Cardiac atrium fibroblast (primary cell): ENCODE measurements around a stretch of chr16.

- RAMPAGE, long total RNA, result no peak
These were observed 45.4 kb upstream of the ZFHX3 start for GRCh38 chr16:73093418-73093735.

- RAMPAGE, long total RNA, result no peak
These were observed 144.6 kb upstream of the ZFHX3 start for GRCh38 chr16:73192317-73193069.

- RAMPAGE, long total RNA, result no peak
These were observed 477.5 kb upstream of the ZFHX3 start for GRCh38 chr16:73525531-73525794.

DNA sequence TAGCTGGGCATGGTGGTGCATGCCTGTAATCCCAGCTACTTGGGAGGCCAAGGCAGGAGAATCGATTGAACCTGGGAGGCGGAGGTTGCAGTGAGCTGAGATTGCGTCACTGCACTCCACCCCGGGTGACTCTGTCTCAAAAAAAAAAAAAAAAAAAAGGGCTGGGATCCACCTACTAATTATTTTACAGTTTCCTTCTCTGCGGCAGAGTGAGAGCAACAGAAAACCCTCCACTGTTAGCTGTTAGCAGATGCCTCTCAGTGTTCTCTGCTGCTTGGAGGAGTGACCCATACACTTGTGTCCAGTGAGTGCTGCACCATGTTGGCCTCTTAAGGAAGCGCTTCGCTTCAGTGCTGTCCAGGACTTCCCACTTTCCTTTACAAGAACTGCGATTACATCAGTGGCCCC is 18.3 kb upstream of the CLEC18B start:
- RAMPAGE, long total RNA, result no peak

GRCh38 chr16:74479972-74480638 is 58.8 kb upstream of the CLEC18B start:
- RAMPAGE, long total RNA, result no peak

DNA sequence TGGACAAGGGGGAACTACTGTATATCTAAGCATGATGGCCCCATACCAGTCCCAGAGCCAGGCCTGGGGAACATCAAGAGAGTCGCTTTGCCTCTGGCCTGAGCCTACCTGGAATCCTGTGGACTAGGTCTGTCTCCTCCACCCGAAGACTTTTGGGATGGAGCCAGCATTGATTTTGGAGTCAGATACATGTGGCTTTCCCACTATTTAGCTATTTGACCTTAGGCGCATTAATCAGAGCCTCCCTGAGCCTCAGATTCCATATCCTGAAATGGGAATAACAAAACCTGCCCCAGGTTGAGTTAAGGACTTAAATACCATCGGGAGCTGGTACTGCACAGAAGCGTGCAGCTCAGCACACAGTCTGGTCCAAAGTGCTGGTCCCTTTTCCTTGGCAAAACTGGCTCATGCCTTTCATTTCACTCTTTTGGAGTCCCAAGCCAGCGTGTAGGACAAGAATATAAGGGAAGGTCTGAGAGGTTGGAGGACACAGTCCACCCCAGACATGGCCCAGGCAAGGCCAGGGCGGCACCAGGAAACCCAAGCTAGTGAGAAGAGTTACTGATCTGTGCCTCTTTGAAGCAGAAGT is 1.1 kb downstream of the FA2H start:
- RAMPAGE, long total RNA, result no peak

GRCh38 chr16:74887942-74888585 is 96.9 kb downstream of the WDR59 start:
- RAMPAGE, long total RNA, result no peak

DNA sequence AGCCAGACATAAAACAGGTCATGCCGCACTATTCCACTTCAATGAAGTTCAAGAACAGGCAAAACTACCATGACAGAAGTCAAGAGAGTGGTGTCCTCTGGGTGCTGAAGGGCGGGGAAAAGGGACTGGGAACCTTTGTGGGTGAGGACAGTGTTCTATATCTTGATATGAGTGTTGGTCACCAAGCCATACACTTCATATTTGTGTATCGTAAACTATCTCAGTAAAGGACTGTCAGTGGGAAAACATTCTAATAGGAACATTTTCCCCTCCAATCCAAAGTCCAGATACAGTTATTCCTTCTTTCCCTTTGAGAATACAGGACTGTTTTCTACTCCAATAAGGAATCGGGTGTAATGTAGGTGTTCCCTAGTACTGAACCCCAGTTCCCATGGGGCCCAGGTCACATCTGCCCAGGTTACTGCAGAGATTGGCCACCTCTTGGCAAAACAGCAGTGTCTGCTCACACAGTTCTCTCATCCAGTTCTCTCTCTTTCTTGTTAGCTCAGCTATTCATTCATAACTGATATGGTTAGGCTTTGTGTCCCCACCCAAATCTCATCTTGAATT is 78.1 kb downstream of the WDR59 start:
- RAMPAGE, long total RNA, result no peak

- RAMPAGE, long total RNA, result no peak
These were observed 69.0 kb downstream of the WDR59 start for GRCh38 chr16:74915784-74916431.

DNA sequence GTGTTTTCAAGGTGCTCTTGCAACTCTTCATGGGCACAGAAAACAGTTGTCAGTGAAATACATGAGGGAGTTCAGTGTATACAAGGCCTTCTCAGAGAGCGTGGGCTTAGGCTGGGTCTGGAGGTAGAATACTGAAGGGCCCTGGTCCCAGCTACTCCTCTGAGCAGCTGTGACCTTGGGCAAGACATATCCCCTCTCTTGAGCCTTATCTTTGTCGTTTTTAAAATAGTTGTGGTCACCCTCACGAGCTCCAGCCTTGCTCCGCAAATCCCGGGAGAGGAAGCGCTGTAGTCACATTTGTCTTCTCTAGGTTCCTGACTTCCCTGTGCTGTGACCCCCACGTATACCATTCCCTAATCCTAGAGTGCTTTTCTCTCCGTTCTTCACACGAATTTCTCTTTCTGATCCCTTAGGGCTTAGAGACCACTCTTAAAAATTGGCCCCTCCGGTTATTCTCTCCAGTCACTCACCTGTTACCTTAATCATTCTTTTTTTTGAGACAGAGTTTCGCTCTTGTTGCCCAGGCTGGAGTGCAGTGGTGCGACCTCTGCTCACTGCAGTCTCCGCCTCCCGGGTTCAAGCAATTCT is 3.7 kb downstream of the ZNRF1 start:
- RAMPAGE, long total RNA, result no peak

DNA sequence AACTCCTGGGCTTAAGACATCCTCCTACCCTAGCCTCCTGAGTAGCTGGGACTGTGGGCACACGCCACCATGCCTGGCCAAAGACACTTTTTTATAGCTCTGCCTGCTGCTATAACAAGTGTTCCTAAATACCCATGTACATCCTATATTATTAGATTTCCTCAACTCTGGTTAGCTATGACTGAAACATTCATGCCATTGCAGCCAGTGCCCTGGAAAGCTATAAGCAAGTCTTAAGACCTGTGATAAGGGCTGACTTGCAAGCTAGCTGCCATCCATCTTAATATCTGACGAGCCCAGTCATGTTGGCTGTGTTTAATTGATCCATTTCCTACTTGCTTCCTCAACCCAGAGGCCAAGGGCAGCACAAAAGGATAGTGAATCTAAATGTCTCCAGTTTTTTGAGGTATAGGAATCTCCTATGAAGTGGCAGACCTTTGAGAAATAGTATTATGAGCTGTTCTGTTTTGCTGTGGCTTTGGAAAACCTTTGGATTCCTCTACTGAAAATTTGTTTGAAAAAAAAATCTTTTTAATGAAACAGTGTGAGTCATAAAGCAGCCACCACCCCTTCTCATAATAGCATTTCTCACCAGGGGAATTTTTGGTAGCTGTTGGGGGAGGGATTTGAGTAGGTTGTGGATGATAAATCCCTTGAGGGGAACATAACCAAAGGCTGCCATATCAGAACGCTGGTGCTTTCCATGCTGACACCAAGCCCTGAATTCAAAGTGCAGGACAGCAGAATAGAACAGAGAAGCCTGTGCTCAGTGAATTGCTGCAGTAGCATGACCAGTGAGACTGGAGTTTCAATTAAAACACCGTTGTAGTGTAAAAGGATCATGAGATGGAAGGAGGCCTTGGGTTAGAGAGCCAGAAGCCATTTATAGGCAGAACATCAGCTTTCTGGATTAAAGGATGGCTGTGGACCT is 12.9 kb downstream of the ZNRF1 start:
- RAMPAGE, long total RNA, result no peak

- RAMPAGE, long total RNA, result no peak
These were observed 51.0 kb downstream of the LDHD start for GRCh38 chr16:75065472-75066076.

DNA sequence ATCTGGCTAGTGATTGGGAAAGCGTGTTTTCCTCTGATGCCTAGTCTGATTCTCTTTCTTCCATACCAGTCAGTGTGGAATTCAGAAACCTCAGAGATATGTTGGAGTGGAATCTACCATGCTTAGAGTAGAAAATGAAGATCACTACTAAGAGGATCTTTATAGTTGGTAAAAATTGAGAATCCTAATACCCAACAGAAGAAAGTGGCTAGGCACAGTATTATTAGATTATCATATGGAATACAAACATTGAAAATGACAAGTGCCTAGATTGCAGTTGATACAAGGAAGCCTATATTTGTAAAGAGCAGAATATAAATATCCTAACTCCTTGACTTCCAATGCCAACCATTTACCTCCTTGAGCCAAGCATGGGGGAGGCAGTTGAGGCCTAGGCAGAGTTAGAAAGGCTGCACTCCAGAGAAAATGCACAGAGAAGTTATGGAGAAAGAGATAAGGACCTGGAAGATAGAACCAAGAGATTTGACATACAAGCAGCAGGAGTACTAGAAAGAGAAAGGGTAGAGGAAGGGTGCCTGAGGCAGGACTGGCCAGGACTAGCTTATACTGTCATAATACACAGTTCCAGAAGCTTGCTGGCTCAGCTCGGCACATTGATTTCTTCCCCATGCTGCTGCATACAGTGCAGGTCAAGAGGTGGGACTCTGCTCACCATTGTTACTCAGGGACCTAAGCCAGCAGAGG is 33.1 kb downstream of the LDHD start:
- RAMPAGE, long total RNA, result no peak

- RAMPAGE, long total RNA, result no peak
These were observed 21.7 kb downstream of the ZFP1 start for GRCh38 chr16:75169921-75170497.

DNA sequence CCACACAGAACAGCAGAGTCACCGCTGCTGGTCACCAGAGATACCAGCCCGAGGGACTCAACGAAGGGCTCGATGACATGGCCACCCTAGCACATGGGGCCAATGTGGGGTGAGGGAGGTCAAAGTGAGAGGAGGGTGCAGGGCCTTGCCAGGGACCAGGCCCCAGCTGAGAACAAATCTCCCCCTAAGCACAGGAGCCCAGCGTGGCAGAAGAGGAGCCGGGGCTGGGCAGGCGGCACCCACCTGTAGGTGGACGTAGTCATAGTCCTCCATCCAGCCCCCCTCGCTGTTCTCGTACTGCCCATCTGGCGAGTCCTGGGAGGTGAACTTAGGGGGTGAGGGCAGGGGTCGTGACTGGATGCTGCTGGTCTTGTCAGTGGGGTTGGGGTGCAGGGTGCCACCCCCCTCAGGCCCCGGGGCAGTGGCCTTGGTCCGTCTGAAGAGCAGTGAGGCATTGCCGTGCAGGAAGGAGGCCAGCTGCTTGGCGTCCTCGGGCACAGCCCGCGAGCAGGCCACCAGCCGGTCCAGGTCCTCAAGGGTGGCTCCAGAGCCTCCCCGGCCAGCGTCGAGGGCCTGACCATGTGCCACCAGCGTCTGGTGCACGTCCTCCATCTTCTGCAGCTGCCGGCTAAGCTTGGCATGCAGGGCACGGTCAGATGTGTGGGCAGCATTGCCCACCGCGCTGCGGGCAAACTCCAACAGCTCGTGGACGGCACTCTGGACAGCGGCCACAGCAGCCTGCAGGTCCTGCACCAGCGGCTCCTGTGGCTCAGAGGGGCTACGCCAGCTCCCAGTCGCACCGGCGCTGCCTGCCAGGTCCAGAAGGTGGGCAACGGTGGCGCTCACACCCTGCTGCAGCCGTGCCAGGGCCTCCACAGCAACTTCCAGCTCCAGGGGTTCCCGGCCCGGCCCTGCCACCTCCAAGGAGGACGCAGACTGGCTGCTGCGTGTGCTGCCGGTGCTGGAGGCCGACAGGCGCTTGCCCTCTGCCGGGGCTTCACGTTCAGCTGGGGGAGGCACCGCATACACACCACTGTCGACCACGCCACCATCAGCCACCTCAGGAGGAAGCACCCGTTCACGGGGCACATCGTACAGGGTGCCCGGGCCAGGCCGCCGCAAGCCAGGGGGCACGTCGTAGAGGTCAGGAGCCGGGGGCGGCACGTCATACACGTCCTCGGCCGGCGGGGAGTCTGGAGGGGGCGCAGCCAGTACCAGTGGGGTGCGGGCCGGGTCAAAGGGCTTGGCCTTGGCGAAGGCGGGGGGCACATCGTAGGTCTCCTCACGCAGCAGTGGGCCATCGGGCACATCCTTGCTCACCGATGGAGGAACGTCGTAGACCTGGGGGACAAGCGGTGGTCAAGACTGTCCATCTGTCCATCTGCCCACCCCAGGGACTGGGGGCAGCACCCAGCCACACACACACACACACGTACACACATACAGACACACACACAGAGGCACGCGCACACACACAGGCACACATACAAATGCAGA is 16.2 kb downstream of the BCAR1 start:
- RAMPAGE, long total RNA, result no peak

DNA sequence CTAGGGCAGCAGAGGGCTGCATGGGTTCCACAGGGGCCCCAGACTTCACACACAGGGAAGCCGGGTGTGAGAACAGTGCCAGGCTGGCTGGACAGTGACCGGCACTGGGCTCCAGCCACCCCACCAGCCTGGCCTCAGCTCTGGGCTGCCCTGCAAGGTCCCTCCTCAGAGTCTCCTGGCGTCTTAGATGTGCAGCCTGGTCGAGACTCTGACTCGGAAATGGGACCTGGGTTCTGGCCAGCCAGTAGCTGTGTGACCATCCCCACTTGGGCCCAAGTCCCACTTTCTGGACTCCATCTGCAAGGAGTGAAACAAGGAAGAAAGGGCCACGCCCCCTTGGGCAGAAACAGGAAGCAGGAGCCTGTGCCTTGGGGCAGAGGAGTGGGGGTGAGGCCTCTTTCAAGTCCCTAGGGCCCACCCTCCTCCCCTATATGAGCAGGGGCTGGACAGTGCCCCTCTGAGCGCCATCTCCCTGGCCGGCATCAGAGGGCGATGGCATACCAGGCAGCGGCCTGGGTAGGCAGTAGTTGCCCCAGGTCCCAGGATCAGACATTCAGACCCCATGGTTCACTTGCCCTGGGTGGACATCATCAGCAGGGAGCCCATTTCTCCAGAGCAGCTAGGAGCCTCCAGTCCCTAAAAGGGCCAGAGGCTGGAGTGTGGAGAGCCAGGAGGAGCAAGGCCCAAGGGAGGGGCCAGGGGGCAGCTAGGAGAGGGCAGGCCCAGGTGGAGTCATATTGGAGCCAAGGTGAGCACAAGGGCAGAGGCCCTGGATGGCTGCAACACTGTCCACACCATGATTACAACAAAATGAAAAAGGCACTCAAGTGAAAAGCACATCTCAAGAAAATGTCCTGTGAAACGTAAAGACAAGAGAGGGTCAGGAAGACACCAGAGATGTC is 7.1 kb downstream of the BCAR1 start:
- RAMPAGE, long total RNA, result no peak

GRCh38 chr16:75249794-75250582 is 1.4 kb downstream of the BCAR1 start:
- RAMPAGE, long total RNA, result no peak

DNA sequence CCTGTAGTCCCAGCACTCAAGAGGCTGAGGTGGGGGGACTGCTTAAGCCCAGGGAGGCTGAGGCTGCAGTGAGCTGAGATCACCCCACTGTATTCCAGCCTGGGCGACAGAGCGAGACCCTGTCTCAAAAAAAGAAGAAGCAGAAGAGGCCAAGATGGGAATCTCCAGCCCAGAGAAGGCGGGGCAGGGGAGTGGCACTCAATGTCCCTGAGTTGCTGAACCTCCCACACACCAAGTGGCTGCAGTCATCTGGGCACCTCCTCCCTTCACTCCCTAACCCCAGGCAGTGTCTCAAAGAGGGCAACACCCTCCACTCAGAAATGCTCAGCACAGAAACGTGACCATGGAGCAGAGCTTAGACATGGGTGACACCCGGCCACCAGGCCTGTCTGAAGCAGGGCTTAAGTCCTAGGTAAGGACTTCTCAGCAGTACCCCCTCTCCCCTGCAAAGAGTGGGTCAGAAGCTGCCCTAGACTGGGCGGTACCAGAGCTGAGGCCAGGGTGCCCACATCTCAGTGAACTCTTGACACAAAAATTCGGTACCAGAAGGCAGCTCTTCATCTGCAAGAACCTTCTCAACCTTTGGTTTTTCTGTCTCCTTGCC is 36.3 kb upstream of the BCAR1 start:
- RAMPAGE, long total RNA, result no peak

- RAMPAGE, long total RNA, result no peak
These were observed 53.0 kb upstream of the BCAR1 start for GRCh38 chr16:75304258-75305064.

GRCh38 chr16:75305997-75306964 is 54.9 kb upstream of the BCAR1 start:
- RAMPAGE, long total RNA, result no peak